Thyroid gland (tissue), 7 donors: ENCODE measurements around the gene GINM1.

GRCh38 chr6:147387509-147387881 lies 121.0 kb upstream of the SAMD5 start:
- PRO-cap, 2 experiments = no peak in any of the 2 experiments
- RAMPAGE, long total RNA, 5 experiments = no peak in any of the 5 experiments

DNA sequence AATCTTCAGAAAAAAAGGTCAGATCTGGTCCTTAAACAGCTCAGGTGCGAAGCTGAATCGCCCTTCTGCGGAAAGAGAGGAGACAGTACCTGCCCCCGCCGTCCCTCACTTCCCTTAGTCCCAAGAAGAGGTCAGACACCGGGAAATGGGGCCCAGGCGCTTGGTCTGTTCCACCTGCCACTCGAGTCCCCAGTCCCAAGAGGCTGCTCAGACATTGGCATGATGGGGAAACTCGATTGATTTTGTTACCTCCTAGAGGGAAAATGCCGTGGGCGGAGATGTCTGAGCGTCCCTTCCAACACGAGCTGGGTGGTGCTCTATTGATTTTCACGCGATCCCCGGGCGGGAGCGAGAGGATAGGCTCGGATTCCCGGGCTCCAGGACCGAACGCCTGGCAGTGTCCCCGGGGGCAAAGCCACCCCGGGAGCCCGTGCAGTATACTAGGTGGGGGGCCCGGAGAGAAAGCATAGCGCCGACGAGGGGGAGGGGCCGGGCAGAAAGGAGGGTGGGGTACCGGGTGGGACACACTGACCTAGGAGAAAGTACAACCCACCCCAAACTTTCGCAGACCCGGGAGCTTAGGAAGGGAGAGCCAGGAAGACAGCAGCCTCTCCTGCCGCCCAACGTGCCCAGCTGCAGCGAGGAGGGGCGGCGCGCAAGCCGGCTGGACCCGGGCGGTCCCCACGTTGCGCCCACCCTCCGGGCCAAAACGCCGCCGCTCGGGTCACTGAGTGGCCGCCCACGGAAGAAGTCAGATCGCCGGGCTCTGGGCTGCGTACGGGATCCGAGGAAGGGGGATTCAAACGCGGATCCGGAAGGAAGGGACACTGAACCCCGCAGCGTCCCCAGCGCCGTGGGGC lies 929 bp upstream of the SAMD5 start:
- PRO-cap, 2 experiments = peak in 1 of 2 experiments; most common plus-strand start position 134 of the sequence (in 1); most common minus-strand start position 631 of the sequence (in 1)
- RAMPAGE, long total RNA, 5 experiments = no peak in any of the 5 experiments

- PRO-cap, 2 experiments = no peak in any of the 2 experiments
- RAMPAGE, long total RNA, 5 experiments = no peak in any of the 5 experiments
These were observed 22.2 kb downstream of the SAMD5 start for GRCh38 chr6:147530645-147531156.

GRCh38 chr6:147558929-147559533 lies 50.5 kb downstream of the SAMD5 start:
- PRO-cap, 2 experiments = no peak in any of the 2 experiments
- RAMPAGE, long total RNA, 5 experiments = no peak in any of the 5 experiments

GRCh38 chr6:148191635-148192229 lies 150.9 kb upstream of the SASH1 start:
- PRO-cap, 2 experiments = peak in 1 of 2 experiments; most common plus-strand start chr6:148191984 (in 1)
- RAMPAGE, long total RNA, 5 experiments = no peak in any of the 5 experiments

DNA sequence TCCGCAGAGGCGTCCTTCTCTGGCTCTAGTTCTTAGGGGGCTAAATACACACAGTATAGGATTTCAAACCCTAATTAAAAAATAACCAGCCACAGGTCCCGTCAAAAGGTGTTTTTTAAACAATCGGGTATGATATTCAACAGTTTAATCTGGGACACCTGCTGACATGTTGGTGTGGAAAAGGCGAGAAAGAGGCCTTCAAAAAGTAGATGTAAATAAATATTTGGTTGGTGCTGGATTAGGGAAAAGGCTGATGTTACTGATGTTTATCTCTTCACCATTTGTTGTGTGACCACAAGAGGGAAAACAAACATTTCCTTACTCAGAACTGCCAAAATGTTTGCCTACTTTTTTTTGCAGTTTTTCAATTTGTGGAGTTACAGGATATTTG lies 679 bp downstream of the SASH1 start:
- PRO-cap, 2 experiments = peak in 1 of 2 experiments; most common minus-strand start position 286 of the sequence (in 1)
- RAMPAGE, long total RNA, 5 experiments = no peak in any of the 5 experiments

DNA sequence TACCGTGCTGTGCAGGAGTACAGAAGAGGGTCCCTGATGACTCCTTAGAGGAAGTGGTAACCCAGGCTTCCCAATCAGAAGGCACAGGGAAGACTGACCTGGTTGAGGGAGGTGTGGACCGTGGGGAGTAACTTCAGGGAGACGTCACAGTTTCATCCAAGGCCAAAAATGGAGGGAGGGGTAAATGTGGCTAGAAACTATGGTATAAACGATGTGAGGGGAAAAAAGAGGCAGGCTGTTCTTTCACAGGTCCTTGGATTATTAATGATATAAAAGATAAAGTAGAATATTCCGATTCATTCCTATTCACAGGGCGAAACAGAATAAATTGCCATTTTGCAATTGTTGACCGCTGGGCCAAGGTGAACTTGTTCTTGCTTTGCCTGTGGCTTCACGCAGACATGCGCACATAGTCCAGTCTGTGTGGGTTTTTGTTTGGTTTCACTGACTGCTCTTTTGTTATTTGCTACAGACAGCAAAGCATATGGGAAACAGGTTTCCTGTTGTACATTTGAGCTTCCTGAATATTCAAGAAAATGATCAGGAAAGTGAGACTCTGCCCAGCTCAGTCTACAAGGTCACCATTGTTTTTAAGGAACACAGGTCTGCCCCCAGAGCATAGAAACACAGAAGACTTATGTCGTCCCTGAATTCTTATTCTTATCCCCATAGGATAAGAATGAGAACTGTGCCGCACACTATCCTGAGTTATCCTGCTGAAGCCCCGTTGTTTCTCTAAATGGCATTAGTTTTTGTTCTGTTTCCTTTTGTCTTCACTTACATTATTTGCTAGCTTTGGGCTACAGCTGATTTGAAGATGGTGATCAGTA lies 55.5 kb downstream of the SASH1 start:
- PRO-cap, 2 experiments = no peak in any of the 2 experiments
- RAMPAGE, long total RNA, 5 experiments = no peak in any of the 5 experiments

GRCh38 chr6:148423582-148423976 lies 80.9 kb downstream of the SASH1 start:
- PRO-cap, 2 experiments = peak in 2 of 2 experiments; most common plus-strand start chr6:148423844 (in 2); most common minus-strand start chr6:148423757 (in 2)
- RAMPAGE, long total RNA, 5 experiments = no peak in any of the 5 experiments

- PRO-cap, 2 experiments = peak in 2 of 2 experiments; most common plus-strand start chr6:148508499 (in 2); most common minus-strand start chr6:148508405 (in 1)
- RAMPAGE, long total RNA, 5 experiments = no peak in any of the 5 experiments
These were observed 165.8 kb downstream of the SASH1 start for GRCh38 chr6:148508282-148508990.

GRCh38 chr6:148693785-148694184 lies 53.0 kb upstream of the UST start:
- PRO-cap, 2 experiments = no peak in any of the 2 experiments
- RAMPAGE, long total RNA, 5 experiments = no peak in any of the 5 experiments

GRCh38 chr6:148830895-148831505 lies 84.2 kb downstream of the UST start:
- PRO-cap, 2 experiments = no peak in any of the 2 experiments
- RAMPAGE, long total RNA, 5 experiments = no peak in any of the 5 experiments

DNA sequence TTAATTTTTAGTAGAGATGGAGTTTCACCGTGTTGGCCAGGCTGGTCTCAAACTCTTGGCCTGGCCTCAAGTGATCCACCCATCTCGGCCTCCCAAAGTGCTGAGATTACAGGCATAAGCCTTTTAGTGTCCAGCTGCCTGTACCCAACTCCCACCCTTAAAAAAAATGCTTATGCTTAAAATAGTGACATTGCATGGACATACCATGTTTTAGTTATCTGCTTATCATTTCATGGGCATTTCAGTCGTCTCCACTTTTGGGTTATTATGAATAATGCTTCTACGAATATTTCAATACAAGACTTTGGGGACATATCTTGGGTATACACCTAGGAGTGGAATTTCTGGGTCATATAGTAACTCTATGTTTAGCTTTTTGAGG lies 176.1 kb downstream of the UST start:
- PRO-cap, 2 experiments = no peak in any of the 2 experiments
- RAMPAGE, long total RNA, 5 experiments = no peak in any of the 5 experiments

GRCh38 chr6:149073424-149074278 lies 243.9 kb upstream of the TAB2 start:
- PRO-cap, 2 experiments = no peak in any of the 2 experiments
- RAMPAGE, long total RNA, 5 experiments = no peak in any of the 5 experiments

- PRO-cap, 2 experiments = no peak in any of the 2 experiments
- RAMPAGE, long total RNA, 5 experiments = no peak in any of the 5 experiments
These were observed 83.5 kb upstream of the TAB2 start for GRCh38 chr6:149233877-149234553.

GRCh38 chr6:149450490-149451327 lies 34.1 kb downstream of the ZC3H12D start:
- PRO-cap, 2 experiments = peak in 2 of 2 experiments; most common plus-strand start chr6:149450811 (in 2); most common minus-strand start chr6:149450866 (in 1)
- RAMPAGE, long total RNA, 5 experiments = no peak in any of the 5 experiments

DNA sequence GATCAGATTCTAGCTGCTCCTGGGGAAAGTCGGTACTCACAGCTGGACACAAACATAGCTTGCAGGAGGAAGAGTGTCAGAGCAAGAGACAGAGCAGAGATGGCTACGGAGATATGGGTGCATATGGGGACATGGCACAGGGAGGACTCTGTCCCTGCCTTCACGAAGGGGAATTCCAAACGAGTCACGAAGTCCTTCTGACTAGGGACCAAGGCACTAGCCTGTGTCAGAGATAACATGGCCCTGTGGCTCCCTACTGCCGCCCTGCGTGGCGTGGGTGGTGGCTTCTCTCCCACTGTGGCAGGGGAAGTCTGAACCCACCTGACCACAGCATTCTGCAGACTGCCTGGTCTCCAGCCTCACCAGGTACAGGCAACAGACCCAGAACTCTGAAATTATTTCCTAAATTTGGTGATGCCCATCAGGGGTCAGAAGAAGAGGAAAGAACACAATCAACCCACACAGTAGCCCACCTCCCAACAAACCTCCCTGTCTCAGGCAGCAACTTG lies 576 bp upstream of the ZC3H12D start:
- PRO-cap, 2 experiments = no peak in any of the 2 experiments
- RAMPAGE, long total RNA, 5 experiments = no peak in any of the 5 experiments

GRCh38 chr6:149495321-149496215 lies 10.8 kb upstream of the ZC3H12D start:
- PRO-cap, 2 experiments = no peak in any of the 2 experiments
- RAMPAGE, long total RNA, 5 experiments = no peak in any of the 5 experiments

DNA sequence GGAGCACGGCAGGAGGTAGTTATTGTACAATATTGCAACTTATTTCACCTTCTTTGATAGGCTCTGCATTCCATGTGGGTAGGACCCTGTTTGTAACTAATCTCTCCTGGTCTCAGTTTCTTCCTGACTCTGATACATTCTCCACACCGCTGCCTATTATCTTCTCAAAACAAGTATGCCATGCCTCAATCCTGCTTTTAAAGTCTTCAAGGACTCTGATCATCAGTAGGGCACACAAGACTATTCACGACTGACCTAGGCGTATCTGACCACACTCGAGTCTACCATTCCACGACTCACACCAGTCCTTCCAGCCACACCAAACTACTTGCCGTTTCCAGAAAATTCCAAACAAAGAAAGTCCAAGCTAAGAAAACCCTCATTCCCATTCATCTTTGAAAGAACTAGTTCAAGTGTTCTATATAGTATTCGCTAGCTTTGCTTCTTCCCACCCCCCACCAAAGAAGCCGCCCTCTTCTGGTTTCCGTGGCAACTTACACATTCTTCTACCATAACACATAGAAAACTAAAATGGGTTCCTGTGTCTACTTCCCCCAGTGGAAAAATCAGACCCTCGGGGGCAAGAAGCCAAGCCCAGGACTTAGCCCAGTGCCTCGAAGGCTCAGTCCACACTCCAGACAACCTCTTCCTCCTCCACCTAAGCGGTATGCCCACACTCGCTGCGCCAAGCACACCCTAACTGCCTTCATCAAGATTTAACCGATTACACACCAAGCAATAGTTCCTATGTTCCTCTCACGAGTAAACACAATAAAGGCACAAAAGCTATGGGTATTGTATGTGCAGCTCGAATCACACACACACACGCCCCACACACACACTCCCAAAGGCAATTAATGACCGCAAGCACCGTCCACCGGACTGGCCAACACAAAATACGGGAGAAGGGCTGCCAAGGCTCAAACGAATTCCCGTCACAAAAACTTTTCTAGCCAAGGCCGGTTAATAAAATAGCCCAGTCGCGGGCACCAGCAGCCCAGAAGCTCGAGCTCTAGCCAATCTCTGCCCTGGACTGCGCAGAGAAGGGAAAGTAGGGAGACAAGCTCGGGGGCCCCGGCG lies 673 bp downstream of the PPIL4 start:
- PRO-cap, 2 experiments = peak in 1 of 2 experiments; most common plus-strand start position 529 of the sequence (in 1); most common minus-strand start position 278 of the sequence (in 1)
- RAMPAGE, long total RNA, 5 experiments = no peak in any of the 5 experiments

DNA sequence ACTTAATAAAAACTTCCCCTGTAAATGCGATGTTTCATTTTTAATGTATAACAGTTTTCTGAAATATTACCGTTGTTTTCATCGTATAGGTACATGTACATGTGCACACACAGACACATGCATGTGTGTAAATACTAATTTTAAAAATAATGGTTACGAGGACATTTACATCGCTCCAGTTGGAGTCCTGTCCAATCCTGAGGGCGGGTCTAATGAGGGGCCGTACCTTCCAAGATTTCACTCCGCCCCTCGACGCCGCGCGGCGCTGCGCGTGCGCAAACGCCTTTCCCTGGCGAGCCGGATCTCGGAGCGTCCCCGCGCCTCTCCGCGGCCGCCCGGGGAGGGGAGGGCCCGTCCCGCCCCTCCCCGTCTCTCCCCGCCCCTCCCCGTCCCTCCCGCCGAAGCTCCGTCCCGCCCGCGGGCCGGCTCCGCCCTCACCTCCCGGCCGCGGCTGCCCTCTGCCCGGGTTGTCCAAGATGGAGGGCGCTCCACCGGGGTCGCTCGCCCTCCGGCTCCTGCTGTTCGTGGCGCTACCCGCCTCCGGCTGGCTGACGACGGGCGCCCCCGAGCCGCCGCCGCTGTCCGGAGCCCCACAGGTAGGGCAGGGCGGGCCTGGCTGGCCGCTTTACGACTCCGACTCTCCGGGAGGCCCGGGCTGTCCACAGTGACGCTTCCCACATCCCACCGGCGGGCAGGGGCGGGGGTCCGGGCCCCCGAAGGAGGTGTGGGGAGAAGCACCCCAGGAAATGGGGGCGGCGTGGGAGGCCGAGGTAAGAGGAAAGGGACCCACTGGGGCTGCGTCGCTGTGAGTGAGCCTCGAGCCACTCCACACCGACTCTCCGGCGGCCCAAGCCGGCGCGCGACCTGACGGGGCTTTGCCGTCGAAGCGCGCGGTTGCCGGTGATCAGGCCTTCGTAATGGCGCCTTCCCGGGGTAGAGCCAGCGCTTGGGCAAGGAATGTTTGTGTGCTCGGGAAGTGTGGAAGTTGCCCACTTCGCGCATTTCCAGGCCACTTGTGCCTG lies at the start of gene GINM1:
Gene GINM1, plus strand, starts transcription at position 437 of the 1,022 bp plus-strand sequence.
- PRO-cap, 2 experiments = peak in 2 of 2 experiments; most common plus-strand start position 467 of the sequence (in 2); most common minus-strand start position 211 of the sequence (in 1)
- RAMPAGE, long total RNA, 5 experiments = start-site peak on the plus strand in 4 of 5 experiments, centred at positions 453 to 455 of the sequence, 1,092 to 2,063 reads per replicate

GRCh38 chr6:149593765-149594871 lies 27.9 kb downstream of the GINM1 start:
- PRO-cap, 2 experiments = no peak in any of the 2 experiments
- RAMPAGE, long total RNA, 5 experiments = no peak in any of the 5 experiments